ENCODE measurements around a stretch of chr10.

DNA sequence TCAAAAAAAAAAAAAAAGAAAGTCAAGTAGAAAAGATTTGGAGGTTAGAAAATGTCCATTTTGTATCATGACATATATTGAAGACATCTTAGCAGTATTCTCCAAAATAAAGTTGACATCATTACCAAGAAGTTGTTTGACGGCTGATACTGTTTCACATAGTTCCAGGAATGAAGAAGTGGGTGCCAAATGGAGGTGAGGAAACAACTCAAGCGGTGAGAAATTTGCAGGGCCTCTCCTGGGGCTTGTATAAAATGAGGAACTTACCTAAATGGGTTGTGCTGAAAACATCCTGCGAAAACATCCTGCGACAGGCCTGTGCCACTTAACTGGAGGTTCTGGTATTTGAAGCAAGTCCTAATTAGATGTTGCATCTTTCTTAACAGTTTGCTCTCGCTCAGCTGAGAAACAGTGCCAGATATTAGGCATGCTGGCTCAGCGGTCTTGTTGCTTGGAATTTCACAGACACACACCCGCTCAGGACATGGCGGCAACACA is 47.8 kb downstream of the CDC123 start:
- RRBS = no CpG with 5 or more reads among the region's 8 CpGs

- RRBS = no CpG with 5 or more reads among the region's 12 CpGs
Measured at GRCh38 chr10:12390353-12391217, 41.2 kb downstream of the CAMK1D start.

DNA sequence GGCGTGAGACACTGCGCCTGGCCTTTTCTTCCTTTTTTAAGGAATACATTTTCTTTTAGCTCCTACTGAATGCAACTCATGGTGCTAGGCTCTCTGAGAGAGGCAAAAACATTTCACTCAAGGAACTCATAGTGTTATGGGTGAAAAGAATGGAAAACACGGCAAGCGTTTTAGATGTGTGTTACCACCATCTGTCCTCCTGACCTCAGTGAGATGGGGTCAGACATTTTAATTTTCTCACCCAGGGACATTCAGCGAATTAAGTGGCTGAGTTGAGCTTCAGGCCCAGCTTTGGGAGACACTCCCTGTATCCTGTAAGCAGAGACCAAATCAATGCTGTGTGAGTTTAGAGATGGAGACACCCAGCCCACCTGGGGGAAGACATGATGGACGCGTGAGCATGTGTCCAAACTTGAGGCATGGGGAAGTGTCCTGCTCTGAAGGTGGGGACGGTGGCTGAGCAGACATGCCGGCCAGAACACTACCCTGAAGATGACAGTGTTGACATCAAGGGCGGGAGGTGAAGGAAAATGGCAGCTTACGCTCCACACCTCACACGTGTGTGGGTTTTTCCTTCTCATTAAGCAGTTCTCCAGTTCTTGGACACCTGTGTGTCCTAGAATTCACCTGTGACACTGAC is 44.1 kb downstream of the CAMK1D start:
- RRBS = no CpG with 5 or more reads among the region's 12 CpGs

GRCh38 chr10:12556258-12556834 is 207.0 kb downstream of the CAMK1D start:
- RRBS = no CpG with 5 or more reads among the region's 6 CpGs

DNA sequence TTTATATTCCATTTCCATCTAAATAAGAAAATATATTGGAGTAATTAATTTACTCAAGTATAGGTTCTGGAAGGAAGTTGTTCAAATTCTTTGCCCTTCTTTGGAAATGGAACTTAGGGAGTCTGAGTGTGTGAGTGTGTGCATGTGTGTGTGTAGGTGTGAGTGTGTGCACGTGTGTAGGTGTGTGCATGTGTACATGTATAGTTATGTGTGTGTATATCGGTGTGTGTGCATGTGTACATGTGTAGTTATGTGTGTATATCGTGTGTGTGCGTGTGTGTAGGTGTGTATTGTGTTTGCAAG is 265.9 kb downstream of the CAMK1D start:
- RRBS = no CpG with 5 or more reads among the region's 4 CpGs

DNA sequence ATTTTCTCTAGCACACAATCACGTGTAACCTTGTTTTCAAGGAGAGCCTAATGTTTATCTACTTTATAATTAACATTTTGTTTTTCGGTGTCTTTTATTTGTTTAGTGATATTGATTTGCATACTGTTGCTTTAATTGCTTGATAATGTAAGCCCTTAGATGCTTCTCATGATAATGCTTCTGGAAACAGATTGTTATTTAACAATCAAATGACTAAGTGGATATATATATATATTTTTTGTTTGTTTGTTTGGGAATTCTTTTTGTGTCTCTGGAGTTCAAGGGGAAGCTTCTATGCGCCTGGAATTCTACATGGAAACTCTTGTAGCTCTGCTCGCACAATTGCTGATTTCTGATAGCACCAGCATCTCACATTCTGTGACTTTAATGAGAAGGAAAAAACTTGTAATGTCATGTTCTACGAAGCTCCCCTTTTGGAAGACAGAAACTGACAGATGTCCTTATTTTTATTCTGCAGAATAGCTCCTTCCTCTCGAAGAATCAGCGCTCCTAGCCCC is 290.3 kb downstream of the CAMK1D start:
- RRBS = no CpG with 5 or more reads among the region's 7 CpGs

- RRBS = no CpG with 5 or more reads among the region's 17 CpGs
Measured at GRCh38 chr10:12768103-12769120, 233.1 kb downstream of the CCDC3 start.

DNA sequence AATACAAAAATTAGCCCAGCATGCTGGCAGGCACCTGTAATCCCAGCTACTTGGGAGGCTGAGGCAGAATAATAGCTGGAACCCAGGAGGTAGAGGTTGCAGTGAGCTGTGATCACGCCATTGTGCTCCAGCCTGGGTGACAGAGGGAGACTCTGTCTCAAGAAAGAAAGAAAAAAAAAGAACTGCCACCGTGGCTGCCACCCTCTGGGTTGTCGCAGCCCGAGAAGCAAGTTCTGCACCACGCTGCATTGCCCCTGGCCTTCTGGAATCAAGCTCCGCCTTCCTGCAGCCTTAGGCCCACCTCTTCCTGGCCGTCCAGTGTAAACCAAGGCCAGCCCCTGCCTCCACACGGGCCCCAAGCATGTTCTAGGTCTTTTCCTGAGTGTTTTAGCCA is 189.1 kb downstream of the CCDC3 start:
- RRBS = no CpG with 5 or more reads among the region's 8 CpGs

DNA sequence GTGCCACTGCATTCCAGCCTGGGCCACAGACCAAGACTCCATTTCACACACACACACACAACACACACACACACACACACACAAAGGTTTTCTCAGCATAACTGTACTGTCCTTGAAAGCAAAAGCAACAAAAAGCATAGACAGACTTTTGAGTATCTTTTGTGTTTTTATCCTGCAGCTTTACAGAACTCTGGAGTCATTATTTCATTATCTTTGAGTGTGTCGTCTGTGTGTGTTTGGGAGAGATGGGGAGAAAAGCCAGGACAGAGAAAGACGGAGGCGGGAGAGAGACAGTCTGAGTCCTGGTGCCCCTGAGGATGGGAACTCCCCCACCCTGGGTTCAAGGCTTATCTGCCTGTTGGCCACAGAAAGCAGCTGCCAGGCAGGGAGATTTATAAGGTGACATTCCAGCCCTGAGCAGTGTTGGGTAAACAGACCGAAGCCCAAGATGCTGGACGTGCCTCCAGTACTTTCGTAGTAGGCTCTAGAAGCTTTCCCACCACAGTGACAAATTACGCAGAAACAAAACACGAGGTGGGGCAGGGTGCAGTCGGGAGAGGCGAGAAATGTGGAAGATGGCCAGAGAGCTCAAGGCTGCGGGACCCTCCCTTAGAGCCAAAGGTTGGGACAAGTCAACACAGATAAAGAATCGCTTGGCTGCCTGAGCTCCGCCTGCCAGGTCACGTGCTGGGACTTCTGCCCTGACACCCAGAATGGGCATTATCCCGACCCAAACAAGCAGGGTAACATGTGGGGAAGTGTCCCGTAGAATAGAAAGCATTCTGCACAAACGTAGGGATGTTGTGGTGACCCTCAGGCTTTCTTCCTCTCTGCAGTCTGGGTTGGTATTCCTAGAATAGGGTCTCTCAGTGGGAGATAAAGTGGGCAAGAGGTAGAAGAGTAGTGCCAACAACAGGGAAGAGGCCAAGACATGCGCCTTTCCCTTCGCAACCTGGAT is 41.1 kb downstream of the CCDC3 start:
- RRBS = no CpG with 5 or more reads among the region's 19 CpGs

GRCh38 chr10:13173665-13174075 is 12.3 kb downstream of the MCM10 start:
- RRBS = no CpG with 5 or more reads among the region's 1 CpG

GRCh38 chr10:13632298-13632803 is 45.6 kb downstream of the PRPF18 start:
- RRBS = no CpG with 5 or more reads among the region's 5 CpGs

GRCh38 chr10:13632897-13633410 is 46.2 kb downstream of the PRPF18 start:
- RRBS = no CpG with 5 or more reads among the region's 5 CpGs

DNA sequence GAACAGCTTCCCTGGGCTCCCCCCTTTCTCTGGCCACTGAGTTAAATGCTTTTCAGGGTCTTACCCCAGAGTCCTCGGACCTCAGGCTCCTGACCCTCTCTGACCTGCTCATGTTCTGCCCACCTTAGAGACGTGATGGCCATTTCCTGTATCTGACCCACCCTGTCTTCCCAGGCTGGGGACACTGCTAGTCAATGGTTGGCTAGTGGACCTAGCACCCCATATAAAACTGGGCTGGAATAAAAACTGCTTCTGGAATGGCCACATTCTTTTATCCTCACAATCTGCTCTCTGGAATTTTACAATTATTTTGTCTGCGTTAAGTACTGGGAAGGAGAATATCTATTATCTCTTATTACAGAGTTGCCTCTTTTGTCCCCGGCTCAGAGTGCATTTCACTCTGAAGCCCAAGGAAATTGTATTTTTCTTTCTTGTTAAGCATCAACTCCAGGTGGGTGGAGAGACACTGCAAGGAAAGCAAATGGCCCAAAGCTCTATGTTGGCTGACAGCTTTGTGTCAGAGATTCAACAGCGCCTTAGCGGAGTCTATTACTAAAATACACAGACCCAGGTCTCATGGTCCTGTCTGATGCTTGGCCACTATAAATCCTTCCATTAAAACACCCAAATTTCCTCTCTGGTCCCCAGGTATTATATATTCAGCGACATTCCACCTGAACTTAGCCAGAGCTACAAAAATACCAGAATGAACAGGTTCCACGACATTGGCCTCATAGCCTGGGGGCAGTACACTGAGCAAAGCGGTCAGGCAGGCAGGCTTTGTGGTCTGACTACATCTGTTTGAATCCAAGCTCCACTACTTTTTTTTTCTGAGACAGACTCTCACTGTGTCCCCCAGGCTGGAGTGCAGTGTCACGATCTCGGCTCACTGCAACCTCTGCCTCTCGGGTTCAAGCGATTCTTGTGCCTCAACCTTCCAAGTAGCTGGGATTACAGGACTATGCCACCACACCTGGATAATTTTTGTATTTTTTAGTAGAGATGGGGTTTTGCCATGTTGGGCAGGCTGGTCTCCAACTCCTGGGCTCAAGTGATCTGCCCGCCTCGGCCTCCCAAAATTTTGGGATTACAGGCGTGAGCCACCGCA is 121.7 kb downstream of the PRPF18 start:
- RRBS = no CpG with 5 or more reads among the region's 17 CpGs

DNA sequence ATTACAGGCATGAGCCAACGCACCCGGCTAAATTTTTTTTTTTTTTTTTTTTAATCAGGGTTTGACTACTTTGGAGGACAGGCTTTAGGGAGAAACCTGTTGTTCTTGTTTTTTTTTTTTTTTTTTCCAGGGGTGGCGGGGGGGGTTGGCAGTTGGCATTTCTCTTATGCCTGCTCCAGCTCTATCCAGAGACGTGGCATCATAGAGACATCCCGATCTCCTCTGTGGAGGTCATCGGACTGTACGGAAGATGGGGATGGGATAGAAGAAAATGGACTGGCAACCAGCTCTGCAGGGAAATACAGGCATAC is 130.8 kb downstream of the PRPF18 start:
- RRBS = no CpG with 5 or more reads among the region's 7 CpGs

GRCh38 chr10:13728955-13729581 is 142.3 kb downstream of the PRPF18 start:
- RRBS = 82% methylated on average over 8 of the region's 27 CpGs

DNA sequence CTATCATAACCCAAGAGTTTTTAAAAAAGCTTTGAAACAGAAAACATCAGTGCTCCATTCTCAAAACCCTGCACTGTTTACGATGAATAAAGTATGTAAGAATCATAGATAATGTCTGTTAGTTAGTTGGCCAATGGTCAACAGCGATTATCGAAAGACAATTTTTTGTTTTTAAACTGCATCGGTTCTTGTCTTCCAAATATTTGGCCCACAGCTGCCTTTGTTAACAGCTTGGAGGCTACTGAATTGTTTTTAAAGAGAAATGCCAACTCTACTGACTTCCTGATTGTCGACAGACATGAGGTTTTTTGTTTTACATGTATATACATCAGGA is 170.2 kb downstream of the PRPF18 start:
- RRBS = no CpG with 5 or more reads among the region's 5 CpGs

DNA sequence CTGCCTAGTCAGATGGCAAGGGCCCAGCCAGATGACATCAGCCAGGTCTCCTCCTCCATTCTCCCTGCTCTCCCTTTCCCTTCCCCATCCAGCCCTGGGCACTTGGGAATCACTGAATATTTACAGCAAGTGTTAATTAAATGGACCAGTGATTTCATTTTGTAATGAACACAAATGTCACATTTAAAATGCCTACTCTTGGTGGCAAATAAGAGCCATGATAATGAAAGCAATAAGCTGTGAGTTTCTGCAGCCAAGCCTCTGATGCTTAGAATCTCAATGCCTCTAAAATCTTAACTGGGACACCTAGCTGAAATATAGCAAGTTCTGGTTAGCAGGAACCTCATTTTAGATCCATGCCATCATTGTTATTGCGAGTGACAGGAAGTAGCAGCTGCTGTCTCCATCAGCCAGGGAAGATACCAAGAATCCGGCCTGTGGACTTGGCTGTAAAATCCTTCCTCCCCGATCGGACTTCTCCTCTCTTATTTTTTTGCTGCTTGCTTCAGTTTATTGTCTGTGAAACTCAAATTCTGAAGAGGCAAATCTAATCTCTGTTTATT is 202.2 kb downstream of the PRPF18 start:
- RRBS = no CpG with 5 or more reads among the region's 4 CpGs

- RRBS = 4% methylated on average over 2 of the region's 21 CpGs
Measured at GRCh38 chr10:13834302-13835302, 247.8 kb downstream of the PRPF18 start.

- RRBS = no CpG with 5 or more reads among the region's 4 CpGs
Measured at GRCh38 chr10:13857359-13857920, 270.7 kb downstream of the PRPF18 start.

- RRBS = no CpG with 5 or more reads among the region's 3 CpGs
Measured at GRCh38 chr10:13873244-13873532, 286.4 kb downstream of the PRPF18 start.